Measurements from ENCODE around the genes SENP1, ASB8 and ANP32D.

DNA sequence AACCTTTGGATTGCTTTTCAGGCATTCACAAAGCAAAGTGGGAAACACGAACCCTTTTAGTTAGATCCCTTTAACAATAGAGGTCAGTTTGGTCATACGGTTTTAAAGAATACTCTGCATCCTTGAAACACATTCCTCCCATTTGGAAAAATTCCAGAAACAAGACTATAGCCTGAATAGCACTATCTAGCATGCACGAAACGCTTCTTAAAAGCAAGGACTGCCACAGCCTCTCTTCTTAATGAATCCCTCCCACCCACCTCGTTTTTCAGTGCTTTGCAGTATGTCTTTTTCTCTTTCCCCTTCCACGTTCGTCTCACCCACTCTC is 302 bp downstream of the SLC38A4 start:
- PRO-cap, result no peak
- RAMPAGE, long total RNA, result no peak

DNA sequence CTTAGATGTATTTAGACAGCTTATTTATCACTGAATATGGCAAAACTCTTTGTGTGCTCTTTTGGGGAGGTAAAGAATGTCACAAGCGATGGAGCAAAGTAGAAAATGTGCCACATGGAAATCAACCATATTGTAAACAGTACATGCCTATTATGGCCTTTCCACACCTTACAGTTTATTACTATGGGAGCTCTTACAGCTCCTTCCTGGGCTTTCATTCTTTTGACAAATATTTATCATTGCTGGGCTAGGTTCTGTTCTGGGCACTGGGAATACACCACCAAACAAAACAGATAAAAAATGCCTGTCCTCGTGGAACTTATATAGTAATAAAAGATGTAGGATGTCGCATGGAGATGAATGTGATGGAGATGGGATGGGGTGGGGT is 11.4 kb upstream of the PCED1B start:
- PRO-cap, result no peak
- RAMPAGE, long total RNA, result no peak

DNA sequence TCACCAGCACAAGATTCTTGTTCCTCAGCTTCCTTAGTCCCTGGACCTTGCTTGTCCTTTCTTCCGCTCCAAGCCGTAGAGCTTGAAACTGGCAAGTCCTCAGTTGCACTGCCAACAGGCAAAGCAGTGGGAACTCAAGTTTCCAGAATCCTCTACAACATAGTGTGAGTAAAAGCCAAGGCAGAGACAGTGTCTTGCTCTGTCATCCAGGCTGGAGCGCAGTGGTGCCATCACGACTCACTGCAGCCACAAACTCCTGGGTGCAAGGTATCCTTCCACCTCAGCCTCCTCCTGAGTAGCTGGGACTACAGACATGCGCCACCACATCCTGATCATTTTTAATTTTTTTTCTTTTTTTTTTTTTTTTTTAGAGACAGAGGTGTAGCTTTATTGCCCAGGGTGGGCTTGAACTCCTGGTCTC is 138.6 kb upstream of the AMIGO2 start:
- PRO-cap, result no peak
- RAMPAGE, long total RNA, result no peak

DNA sequence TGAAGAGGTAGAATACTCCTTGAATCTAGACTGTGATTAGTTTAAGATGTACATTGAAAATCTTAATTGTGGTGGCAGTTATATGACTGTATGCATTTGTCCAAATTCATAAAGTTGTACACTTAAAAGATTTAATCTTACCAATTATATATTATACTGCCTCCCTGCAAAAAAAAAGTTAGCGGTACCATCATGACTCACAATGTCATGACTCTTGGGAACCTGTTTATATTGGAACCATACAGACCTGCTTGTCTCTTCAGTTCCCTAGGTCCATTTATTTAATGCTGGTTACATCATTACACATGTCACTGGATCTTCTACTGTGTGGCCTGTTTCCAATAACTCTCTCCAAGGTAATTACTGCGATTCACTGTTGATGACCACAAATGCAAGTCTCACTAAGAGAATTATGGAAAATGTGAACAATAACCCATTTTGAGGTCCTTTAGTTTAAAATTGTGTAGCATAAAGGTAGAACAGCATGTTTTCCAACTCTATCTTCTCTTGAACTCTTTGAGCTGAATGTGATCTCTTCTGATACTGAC is 264.2 kb upstream of the AMIGO2 start:
- PRO-cap, result no peak
- RAMPAGE, long total RNA, result no peak

- PRO-cap, result no peak
- RAMPAGE, long total RNA, result no peak
Observed at GRCh38 chr12:47383900-47384311, 304.1 kb upstream of the AMIGO2 start.

DNA sequence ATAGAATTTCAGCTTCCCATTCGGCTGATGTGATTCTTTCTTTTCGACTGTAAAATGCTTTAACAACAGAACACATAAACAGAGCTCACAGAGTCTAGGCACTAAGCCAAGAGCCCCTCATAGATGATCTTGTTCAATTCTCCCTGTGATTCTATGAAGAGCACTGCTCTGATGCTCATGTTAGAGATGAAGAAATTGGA is 232.7 kb downstream of the RPAP3 start:
- PRO-cap, result no peak
- RAMPAGE, long total RNA, result no peak

GRCh38 chr12:47798399-47799224 is 21.1 kb downstream of the HDAC7 start:
- PRO-cap, result no peak
- RAMPAGE, long total RNA, result no peak

- PRO-cap, result no peak
- RAMPAGE, long total RNA, result no peak
Observed at GRCh38 chr12:47841578-47842244, 22.0 kb upstream of the HDAC7 start.

GRCh38 chr12:47852146-47852759 is 32.5 kb upstream of the HDAC7 start:
- PRO-cap, result no peak
- RAMPAGE, long total RNA, result no peak

DNA sequence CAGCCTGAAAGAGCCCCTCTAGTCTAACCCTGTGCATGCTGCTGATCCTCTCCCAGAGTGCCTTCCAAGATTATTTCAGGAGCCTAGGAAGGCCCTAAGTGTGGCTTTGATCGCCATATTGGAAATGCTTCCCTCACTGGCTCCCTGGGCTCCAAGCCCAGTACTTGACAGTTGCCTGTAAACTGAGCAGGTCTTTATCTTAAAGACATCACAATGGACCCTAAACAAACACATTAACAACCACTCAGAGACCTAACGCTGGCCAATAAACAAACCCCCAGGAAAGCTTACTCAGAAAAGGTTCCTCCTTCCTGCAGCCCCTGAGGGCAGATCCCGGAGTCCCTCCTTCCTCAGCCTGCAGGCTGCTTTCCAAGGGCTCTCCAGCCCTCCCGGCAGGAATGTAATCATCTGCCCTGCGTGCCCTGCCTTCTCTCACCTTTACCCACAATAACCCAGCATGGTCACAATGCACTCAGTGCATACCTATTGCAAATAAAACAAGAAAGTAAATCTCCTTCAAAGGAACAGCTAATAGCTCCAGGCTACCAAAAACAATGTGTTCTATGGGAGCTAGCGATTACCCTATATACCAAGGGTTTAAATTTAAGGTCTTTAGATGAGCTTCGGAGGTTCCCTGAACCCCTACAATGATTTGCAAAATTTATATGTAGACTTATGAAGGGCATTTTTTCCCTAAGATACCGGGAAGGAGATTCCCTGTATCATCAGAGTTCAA is 17.6 kb upstream of the COL2A1 start:
- PRO-cap, result no peak
- RAMPAGE, long total RNA, result no peak

GRCh38 chr12:48105756-48106463 is at the start of gene SENP1:
SENP1 (minus strand) TSS chr12:48106079.
- PRO-cap, result bidirectional peak, plus-strand start at chr12:48106172, minus-strand start at chr12:48106025
- RAMPAGE, long total RNA, result start-site peak on the plus strand at chr12:48105922-48106026, 7 and 5 reads in 2 replicates; start-site peak on the plus strand at chr12:48106087-48106208, 8 and 6 reads in 2 replicates

GRCh38 chr12:48137436-48137831 is 18.3 kb downstream of the PFKM start:
- PRO-cap, result no peak
- RAMPAGE, long total RNA, result no peak

GRCh38 chr12:48156653-48157957 is at the start of gene ASB8:
ASB8 (minus strand) TSS chr12:48157515.
- PRO-cap, result unidirectional peak, plus-strand start at chr12:48157118; bidirectional peak, plus-strand start at chr12:48157681, minus-strand start at chr12:48157525
- RAMPAGE, long total RNA, result no peak

DNA sequence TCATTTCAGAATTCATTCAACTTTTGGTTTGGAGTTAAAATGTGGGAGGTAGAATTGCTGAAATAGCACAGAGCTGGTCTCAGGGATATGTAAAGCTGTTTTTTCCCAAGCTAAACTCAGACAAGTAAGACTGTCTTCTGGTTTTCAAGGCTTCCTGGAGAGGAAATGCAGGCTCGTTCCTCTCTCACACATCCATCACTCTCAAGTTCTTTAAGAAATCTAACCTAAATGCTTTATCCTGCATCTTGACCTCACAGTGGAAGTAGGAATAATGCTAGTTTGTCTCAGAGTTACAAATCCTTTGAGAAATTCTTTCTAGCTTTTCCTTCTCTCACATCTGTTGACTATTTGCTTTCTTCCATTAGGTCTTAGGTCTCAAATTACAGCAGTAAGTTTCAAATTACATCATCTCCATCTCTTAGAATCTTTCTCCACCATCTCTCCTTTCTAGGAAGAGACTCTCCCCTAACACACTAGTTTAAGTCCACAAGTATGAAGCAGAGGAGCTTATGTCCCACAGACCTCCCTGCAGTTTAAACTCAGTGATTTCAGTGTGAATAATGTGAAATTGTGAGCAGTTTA is 7.4 kb upstream of the CCDC184 start:
- PRO-cap, result no peak
- RAMPAGE, long total RNA, result no peak

DNA sequence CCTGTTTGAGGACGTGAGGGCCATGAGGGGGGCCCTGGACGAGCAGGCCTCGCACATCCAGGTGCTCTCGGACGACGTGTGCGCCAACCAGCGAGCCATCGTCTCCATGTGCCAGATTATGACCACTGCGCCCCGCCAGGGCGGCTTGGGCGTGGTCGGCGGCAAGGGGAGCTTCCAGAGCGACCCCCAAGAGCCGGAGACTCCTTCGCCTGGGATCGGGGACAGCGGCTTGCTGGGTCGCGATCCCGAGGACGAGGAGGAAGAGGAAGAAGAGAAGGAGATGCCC is 780 bp downstream of the CCDC184 start:
- PRO-cap, result no peak
- RAMPAGE, long total RNA, result no peak

DNA sequence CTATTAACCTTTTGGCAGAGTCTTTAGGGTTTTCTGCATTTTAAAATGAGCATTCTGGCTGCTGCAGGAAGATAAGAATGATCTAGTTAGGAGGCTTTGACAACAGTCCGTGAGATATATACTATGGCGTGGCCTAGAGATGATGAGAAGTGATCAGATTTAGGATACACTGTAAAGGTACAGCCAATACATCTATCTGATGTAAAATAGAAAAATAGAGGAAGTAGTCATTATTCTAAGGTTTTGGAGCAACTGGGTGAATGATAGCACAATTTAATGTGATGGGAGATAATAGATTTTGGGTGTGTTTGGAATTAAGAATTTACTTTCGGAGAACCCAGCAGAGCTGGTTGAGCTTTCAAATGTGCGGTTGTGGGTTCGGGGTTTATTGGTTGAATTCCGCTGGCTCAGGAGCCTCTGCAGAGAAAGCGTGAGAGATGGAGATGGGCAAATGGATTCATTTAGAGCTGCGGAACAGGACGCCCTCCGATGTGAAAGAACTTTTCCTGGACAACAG is at the start of gene ANP32D:
Gene ANP32D, plus strand, starts transcription at position 332 of the 517 bp plus-strand sequence.
- PRO-cap, result no peak
- RAMPAGE, long total RNA, result no peak

GRCh38 chr12:48795443-48796185 is 6.7 kb upstream of the ADCY6 start:
- PRO-cap, result no peak
- RAMPAGE, long total RNA, result no peak

DNA sequence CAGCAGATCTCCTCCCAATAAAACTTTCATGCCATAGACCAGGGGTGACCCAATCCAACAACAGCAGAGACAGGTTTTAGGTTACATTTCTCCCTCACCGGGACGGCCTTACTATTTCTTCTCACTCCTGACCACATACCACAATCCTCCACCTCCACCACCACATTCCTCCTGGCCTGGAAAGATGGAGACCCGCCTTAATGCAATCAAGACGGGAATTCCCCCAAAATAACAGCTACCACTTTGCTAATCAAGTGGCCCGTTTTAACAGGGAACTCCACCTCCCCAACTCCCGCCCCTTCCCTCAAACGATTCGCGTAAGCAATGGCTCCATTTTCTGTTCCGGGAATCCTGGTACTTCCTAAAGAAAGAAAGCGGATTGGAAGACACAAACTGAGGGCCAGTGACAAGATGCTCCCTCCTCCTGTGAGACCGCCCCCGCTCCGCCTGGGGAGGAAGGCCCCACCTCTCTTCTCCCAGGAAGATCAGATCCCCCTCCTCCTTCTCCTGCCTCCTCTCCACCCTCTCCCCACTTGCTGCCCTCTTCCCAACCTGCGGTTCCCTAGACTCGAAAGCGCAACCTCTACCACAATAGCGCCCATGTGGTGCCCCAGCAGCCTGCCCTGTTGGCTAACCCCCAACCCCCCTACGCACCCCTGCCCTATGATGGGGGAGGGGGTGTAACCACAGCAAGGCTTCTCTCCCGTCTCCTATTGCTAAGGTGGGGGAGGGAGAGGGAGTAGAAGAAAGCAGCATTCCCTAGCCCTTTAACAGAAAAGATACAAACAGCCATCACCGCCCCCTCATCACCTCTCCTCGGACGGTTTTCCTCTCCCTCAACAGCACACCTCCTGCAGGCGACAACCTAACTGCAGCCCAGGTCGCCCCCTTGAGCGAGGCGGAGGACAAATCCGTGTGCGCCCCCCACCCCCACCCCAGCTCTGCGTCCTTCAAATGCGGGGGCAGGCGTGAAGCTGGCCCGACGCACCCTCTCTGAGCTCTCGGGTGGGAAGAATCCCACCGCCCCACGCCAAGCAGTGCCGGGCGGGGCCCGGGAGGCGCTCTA is 779 bp downstream of the ARF3 start:
- PRO-cap, result bidirectional peak, plus-strand start at position 364 of the sequence, minus-strand start at position 313 of the sequence
- RAMPAGE, long total RNA, result no peak

DNA sequence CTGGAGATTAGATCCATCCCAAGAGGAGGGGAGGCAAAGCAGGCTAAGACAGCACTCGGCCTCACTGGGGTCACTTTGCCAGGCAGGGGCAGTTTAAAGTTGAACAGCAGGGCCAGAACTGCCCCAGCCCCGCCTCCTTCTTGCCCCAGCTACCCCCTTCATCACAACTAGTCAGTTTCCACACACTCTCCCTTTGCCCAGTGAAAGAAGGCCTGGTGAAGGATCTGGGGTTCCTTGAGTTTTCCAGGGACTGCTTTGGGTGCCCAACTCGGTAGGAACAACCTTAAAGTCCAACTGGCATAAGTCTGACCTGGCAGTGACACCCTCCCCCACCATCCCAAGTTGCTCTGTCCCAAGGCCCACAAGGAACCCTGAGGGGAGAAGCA is 1.7 kb downstream of the KMT2D start:
- PRO-cap, result no peak
- RAMPAGE, long total RNA, result no peak

- PRO-cap, result no peak
- RAMPAGE, long total RNA, result no peak
Observed at GRCh38 chr12:49059275-49059479, 1.4 kb downstream of the KMT2D start.